Bronchus fibroblast of lung (primary cell): ENCODE measurements around the gene ZNF141.

- RAMPAGE, long total RNA: no peak
These were observed 3.1 kb upstream of the ZNF718 start for GRCh38 chr4:120948-121842.

- RAMPAGE, long total RNA: start-site peak on the plus strand at chr4:337778-337833, 161 and 95 reads in 2 replicates
These were observed at the start of gene ZNF141 for GRCh38 chr4:337739-338439. TSS of gene ZNF141 (plus strand) at chr4:337814.

- RAMPAGE, long total RNA: no peak
These were observed 1.0 kb downstream of the TMEM271 start for GRCh38 chr4:574763-575769.

GRCh38 chr4:681471-682292 lies 7.3 kb downstream of the SLC49A3 start:
- RAMPAGE, long total RNA: no peak

- RAMPAGE, long total RNA: no peak
These were observed 4.6 kb downstream of the PCGF3 start for GRCh38 chr4:710101-710852.

DNA sequence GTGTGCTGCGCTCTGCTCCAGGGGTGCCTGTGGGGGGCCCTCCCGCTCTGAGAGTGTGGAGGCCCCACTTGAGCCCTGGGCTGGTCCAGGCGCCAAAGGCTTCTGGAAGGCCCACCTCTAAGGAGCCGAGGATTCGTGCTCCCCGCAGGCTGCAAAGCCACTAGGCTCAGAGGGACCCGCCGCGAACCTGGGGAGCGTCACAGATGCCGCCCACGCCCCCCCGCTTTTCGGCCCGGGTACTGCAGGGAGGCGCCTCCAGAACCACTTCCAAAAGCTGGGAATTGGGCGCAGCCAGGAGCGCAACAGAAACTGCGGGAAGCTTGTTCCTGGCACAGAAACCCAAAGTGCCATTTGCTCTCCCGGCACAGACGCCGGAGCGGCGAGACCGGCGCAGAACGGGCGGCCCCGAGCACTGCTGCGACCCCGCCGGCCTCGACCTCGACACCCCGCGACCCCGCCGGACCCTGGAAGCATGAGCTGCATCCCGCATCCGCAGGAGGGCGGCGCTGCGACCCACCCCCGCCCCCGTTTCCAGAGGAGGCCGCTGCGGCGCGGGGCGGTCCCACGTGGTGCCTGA lies 30.9 kb downstream of the CPLX1 start:
- RAMPAGE, long total RNA: no peak

GRCh38 chr4:804609-805578 lies 21.0 kb downstream of the CPLX1 start:
- RAMPAGE, long total RNA: no peak

DNA sequence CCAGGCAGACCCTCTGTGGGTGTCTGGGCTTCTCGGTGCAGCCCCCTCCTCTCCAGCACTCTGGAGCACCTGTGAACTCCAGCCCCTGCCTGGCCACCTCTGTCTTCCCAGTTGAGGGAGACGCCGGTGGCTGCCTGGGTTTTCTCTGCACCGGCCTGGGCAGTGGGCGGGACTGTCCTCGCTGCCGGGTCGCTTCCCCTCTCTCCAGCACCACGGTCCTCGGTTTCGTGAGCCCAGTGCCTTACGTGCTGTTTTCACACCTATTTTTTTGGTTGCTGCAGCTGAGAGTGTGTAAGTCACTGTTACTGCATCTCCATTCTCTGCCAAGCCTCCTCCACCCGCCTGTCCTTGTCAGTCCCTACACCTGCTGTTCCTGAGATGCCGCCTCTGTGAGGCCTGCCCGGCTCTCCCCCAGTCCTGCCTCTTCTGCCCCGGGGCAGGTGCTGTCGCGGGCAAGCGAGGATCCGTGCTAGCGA lies 2.5 kb upstream of the FGFRL1 start:
- RAMPAGE, long total RNA: no peak

DNA sequence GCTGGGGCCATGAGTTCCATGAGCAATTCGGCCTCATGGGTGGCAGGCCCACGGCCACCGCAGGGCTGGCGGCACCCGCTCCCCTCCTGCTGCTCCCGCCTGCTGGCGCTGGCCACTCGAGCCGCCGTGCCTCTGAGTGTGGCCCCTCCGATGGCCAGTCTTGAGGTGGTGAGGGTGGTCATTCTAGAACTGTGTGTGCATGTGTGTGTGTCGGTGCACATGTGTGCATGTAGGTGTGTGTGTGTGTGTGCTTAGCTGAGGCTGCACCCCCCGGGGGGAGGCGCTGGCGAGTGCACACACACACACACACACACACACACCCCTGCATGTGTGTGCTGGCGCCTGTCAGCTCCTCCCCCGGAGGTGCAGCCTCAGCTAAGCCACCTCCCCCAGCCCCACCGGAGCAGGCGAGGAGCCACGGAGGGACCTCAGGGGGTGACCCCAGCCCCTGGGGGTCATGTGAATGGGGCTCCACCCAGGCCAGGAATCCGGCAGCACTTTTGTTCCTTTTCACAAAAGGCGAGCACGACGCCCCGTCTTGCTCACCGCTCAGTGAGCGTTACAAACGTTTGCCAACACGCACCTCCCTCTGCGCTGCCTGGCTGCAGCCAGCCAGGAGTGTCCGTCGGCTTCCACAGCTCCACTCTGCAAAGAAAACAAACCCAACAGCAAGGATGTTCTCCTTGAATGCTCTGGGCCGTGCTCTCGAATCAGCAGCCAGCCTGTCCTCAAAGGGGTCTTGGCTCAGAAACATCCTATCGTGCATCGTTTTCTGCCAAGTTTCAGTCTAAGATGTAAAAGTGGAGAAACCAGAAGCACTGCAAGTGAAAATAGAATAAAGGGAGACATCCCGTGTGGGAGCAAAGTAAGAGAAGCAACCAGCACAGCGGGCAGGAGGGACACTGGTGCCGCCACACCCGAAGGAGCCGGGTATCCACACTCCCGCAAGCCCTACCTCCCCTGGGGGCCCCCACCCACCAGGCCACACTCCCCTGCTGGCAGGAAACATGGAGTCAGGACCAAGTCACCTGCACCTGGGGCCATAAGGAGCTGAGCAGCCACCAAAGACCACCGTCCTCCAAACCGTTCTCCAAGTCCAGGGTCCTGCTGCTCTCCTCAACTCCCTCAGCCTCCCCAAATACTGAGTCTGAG lies 30.1 kb downstream of the FGFRL1 start:
- RAMPAGE, long total RNA: no peak

DNA sequence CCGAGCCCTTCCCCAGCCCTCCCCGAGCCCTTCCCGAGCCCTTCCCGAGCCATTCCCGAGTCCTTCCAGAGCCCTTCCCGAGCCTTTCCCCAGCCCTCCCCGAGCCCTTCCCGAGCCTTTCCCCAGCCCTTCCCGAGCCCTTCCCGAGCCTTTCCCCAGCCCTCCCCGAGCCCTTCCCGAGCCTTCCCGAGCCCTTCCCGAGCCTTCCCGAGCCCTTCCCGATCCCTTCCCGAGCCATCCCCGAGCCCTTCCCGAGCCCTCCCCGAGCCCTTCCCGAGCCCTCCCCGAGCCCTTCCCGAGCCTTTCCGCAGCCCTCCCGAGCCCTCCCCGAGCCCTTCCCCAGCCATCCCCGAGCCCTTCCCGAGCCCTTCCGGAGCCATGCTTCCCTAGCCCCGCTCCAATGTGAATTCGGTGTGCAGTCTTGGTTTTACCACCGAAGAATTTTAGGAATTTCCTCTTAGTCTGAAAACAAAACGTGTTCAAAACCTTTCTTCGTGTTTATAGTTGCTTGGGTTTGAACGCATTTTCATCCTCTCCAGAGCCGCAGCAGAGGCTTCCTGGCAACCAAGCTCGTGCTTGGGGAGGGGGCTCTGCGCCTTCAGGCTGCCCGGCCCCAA lies 35.2 kb downstream of the FGFRL1 start:
- RAMPAGE, long total RNA: no peak

GRCh38 chr4:1184292-1184710 lies 11.9 kb upstream of the SPON2 start:
- RAMPAGE, long total RNA: no peak

- RAMPAGE, long total RNA: no peak
These were observed 20.1 kb upstream of the SPON2 start for GRCh38 chr4:1192505-1192860.

DNA sequence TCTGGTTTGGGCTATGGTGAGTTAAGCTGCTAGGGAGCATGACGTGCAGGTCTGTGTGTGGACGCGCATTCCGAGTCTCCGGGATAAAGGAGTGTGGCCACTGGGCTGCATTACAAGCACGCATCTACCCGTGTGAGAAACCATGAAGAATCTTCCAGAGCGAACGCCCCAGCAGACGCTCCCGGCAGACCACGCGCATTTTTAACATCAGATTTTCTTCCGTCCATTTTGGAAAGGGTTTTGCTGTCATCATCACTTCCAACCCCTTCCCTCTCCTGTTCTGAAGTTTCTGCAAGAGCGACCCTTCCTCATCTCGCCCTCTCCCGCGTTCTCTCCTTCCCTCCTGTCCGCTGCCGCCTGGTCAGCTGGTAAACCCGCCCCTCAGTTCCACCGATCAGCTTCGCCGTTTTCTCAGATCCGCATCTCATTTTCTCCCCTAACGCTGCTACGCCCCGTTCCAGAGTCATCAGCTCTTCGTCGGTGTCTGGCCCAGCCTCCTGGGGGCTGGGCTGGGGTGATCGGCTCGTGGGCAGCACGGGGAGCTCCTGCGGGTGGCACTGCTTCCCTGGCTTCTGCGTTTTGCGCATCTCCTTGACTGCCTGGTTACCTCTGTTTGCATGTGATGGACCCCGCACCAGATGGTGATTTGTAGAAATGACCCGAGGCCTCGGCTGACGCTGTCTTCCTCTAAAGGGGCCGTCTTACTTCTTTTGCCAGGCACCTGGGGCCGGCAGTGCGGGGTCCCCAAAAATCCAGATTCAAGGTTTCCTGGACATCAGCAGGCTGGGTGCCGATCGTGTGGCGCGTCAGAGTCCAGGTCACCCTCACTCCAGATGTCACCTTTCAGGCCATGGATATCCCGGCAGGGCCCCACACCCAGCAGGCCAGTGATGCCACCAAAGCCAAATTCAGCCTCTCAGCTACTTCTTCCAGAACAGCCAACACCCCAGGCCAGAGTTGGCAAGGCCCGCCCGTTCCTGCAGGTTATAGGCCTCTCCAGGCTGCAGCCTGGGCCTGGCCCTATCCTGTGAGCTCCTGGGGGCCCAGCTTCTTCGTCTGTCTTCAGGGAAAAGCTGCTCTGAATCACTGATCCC lies 13.4 kb downstream of the CTBP1 start:
- RAMPAGE, long total RNA: no peak

GRCh38 chr4:1238934-1240166 lies 9.6 kb downstream of the CTBP1 start:
- RAMPAGE, long total RNA: no peak

- RAMPAGE, long total RNA: no peak
These were observed 6.2 kb downstream of the CTBP1 start for GRCh38 chr4:1242565-1243225.

GRCh38 chr4:1290011-1291082 lies 656 bp downstream of the MAEA start:
- RAMPAGE, long total RNA: no peak

DNA sequence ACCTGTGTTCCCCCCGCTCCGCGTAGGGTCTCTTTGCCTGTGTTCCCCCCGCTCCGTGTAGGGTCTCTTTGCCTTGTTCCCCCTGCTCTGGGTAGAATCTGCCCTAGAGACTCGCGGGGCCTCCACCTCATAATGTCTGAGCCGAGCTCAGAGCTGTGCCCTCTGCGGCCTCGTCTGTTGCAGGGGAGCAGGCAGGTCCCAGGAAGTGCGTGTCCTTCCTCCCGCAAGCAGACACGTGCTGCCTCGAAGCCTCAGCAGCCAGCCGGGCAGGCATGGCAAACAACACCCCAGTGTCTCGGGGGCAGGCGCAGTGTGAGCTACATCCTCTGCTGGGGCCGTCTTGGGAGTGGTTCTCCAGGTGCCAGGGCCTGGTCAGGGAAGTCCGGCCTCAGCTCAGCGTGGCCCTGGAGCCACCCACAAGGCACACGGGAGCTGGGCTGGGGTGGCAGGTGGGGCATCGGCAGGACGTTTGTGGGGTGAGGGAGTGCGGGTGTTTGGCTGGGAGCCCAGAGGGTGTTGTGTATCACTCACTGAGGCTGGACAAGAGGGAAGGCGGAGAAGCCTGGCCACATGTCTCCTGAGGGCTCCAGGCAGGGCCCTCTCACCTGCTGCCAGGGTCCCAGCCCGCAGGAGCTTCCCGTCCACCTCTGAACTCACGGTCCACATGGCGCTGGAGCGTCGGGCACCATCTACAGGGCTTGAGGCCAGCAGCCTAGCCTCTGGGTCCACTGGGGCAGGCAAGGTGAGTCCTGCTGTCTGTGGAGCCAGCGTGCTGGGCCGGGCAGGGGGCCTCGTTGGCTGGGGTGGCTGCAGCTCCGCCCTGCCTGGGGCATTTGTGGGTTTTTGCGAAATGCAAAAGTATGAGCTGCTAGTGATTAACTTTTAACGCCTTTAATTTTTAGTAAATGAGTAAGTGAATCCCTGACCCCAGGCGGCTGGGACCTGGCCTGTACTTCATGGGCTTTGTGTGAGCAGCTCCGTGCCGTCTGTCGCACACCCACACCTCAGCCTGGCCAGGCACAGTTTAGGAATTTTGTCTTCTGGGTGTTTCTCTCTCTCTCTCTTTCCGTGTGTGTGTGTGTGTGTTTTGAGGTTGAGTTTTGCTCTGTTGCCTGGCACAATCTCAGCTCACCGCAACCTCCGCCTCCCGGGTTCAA lies 17.4 kb upstream of the UVSSA start:
- RAMPAGE, long total RNA: no peak

GRCh38 chr4:1337205-1338051 lies 9.6 kb upstream of the UVSSA start:
- RAMPAGE, long total RNA: no peak

GRCh38 chr4:1721838-1722678 lies 737 bp downstream of the TACC3 start:
- RAMPAGE, long total RNA: no peak

DNA sequence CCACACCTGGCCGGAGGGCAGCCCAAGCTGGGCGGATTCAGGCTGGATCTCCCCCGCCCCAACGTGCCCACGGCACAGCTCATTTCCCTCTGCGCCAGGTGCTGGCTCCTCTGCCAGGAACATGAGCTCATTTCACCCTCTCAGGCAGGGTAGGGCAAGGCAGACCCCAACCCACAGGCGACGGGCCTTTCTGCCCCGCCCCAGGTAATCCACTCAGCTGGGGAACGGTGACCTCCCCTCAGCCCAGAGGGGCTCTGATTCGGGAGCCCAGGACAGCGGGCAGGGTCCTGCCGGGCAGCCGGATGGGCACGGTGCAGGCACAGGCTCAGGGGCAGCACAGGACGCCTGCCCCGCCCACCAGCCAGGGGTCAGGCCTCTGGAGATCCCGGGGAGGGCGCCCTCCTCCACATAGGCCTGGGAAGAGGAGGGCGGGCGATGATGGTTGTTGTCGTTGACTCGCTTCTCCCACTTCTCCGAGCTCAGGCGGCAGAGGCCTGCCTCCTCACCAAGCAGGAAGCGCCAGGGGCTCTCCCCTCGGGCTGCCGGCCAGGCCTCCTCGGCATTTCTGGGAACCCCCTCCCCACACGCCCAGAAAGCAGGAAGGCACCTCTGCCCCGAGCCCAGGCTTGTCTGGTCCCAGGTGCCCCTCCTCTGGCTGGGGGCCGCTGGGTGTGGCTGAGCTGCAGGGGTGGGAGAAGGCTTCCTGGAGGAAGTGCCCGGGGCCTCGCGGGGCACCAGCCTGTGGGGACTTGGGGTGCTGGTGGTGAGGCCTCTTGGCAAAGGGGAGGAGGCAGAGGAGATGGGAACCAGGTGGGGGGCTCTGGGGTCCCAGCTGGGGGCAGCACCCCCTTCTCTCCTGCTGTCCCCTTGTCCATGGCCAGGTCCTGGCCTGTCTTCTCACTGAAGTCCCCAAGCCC lies 31.2 kb downstream of the TACC3 start:
- RAMPAGE, long total RNA: no peak